Fibroblast of villous mesenchyme (primary cell): Measurements from ENCODE around the gene PLGLB2.

DNA sequence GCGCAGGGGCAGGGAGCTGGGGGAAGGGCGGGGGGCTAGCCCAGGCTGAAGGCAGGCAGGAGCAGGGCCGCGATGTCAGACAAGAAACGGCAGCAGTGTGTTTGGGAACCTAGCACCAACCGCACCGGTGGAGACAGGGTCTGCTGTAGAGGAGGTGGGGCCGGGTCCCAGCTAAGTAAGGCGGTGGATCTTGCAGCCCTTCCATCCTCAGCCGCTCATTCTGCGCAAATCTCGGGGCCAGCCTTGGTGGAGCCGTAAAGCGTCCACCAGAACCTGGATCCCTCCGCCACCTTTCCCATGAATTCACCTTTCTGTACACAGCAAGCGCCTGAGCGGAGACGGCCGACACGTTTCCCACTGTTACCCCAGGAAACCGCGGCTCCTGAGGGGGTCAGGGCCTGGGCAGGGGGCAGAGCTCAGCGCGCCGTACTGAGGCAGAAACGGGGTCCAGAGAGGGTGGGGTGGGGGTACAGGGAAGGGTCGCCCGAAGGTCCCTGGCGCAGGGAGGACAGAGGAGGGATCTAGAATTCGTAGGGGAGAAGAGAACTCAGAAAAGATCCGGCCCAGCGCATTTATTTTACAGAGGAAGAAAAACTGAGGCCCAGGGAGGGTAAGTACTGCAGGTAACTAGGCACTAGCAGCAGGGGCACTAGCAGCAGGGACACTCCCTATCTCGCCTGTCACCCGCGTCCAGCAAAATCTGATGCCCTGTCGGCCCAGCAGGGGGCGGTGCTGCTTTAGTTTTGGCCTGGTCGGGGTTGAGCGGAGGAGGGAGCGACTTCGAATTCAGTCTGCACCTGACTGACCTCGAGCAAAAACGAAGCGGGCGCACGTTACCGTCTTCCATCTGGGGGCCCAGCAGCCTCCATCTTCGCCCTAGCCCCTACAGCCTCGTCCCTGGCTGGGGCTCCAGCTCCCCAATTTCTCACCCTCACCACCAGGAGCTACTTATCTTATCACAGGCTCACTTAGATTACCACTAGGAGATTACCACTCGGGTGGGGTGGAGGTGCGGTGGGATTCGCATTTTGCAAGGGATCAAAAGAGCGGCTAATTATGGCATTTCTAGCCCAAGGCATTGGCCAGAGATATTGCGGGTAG, 17.4 kb upstream of the CD8A start:
- CAGE, long polyA plus RNA, result no peak

DNA sequence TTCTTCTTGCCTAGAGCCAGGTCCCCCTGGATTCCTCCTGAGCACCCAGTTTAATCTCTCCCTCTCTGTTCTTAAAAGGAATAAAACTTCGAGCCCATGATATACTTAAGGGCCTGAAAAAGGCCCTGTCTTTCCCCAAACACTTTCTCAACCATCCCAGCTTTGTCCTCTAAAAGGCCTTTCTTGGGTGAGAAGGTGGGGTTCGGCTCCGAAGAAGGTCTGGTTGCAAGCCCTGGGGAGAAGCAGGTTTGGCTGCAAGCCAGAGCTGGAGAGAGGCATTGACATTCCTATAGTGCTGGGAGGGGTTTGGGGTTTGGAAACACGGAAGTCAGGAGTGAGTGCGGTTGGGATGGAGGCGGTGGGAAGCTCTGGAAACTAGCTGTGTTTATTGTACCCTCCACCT, 5.8 kb downstream of the CD8B start:
- CAGE, long polyA plus RNA, result no peak

GRCh38 chr2:87477637-87478100, 270.2 kb upstream of the PLGLB2 start:
- CAGE, long polyA plus RNA, result no peak

- CAGE, long polyA plus RNA, result no peak
These were observed 240.1 kb upstream of the PLGLB2 start for GRCh38 chr2:87507614-87508309.

GRCh38 chr2:87525291-87526128, 222.4 kb upstream of the PLGLB2 start:
- CAGE, long polyA plus RNA, result no peak

DNA sequence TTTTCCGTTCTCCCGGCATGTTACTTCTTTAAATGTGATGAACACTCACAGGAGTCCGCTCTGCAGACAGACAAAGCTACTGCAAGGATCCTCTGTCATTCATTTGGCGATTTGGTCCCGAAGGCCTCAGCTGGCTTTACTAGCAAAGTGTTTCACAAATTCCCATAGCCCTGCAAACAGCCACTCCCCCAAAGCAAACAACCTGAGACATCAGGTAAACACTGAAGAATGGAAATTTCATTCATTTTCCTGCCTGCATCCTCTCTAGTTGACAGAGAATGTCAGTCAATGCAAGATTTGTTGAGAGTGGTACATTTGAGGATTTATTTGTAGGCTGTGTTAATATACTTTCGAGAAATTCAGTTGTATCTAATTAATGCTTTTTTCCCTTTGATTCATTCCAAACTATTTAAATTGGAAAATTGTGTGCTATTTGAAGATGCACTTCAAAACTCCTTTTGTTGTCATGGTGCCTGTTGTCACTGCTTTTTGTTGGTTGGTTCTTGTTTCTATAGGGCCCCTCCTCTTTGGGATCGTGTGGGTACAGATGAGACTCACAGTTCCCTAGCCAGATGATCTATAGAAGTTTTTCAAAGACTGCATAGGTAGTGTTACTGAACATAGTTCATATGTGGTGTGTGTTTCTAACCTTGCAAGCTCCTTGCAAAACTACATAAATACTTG, 215.8 kb upstream of the PLGLB2 start:
- CAGE, long polyA plus RNA, result no peak

DNA sequence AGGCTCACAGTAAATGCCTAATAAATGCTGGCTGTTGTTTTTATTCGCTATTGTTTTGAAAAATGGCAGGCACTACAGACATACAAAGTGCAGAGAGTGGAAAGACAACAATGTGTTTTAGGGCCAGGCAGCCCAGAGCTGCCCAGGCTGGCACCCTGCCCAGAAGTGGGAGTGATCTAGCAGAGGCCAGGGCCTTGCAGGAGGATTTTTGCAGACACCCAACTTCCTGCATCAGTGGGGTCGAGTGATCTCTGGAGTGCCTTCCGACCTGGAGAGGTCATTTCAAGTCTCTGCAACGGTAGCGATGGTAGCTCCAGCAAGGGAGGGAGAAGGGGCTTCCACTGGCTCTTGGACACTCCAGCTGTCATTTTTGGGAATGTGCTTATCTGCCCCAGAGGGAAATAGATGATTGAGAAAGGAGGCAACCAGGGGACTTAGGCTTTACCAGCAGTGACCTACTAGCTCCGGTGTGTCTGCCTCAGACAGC, 154.1 kb upstream of the PLGLB2 start:
- CAGE, long polyA plus RNA, result no peak

DNA sequence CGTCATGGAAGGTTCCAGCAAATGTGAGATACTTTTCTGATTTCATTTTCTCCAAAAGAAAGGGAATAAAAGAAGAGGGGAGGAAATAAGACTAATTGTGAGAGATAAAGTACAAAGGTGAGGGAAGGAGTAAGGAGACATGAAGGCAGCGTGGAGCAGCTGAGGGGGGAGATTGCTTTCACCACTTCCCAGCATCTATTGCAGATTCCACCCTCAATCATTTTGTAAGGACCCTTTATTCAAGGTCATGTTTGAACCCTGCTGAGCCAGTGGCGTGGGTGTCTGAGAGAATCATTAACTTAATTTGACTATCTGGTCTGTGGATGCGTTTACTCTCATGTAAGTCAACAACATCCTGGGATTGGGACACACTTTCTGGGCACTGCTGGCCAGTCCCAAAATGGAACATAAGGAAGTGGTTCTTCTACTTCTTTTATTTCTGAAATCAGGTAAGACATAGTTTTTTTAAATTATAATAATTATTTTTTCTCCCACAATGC, at the start of gene PLGLB2:
Gene PLGLB2, plus strand, starts transcription at position 334 of the 500 bp plus-strand sequence.
- CAGE, long polyA plus RNA, result no peak

DNA sequence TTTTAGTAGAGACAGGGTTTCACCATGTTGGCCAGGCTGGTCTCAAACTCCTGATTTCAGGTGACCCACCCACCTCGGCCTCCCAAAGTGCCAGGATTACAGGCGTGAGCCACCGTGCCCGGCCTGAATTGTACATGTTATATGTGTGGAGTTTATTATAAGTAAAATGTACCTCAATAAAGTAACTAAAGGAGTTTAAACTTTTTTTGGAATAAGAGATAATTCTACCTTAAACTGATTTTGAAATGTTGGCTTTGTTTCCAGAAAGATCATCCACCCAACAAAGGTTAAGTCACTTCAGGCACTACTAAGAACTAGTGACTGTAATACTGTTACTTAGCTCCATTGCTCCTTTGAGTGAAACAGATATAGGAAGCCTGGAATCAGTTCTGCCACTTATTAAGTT, 9.7 kb downstream of the KRCC1 start:
- CAGE, long polyA plus RNA, result no peak

GRCh38 chr2:88076922-88077490, 9.4 kb downstream of the SMYD1 start:
- CAGE, long polyA plus RNA, result no peak

DNA sequence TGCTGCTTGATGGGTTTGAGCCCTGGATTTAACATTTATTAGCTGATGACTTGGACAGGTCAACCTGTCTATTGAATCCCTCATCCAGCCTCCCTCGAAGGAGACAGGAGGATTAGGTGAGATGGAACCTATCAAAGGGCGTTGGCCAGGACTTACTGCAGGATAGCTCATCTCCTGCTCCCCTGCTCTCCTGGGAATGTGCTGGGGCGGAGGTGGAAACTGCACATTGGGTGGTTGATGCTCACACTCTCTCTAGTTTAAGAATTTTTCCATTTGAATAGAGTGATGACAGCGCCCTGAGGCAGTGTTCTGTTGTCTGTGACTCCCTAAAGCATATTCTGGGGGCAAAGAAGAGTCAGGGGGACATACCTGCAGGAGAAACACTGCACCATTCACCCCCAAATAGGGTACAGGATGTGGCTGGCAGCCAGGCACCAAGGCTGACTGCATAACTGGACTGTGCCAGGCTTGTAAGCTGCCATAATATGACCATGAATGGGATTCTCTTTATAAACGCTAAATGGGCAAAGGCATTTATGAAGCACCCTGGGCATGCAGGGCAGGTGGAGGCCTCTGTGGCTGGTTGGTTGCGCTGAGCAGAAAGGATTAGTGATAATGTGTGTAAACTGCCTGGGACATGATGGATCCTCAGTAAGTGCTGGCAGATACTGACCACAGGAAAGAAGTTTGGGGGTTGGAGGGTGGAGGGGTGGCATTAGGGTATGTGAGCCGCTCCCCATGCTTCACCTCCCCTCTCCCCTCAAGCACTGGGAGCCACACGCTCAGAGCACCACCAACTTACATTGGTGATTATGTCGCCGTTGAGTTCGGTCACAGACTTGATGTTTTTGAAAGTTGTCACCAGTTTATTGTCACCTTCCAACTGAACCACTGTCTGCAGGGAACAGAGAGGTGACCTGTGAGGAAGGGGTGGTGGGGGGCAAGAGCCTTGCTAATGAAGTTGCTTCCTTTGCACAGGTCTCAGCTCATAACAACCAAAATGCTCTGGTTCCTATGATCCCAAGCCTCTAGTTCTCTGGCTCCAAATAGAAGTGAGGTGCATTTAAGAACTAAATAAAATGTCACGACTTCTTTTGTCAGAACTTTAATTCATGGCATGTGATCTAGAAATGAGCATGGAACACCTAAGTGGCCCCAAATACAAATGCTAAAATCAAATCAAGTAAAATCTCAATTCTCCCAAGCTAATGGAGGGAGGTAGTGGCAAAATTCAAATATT, 3.8 kb downstream of the FABP1 start:
- CAGE, long polyA plus RNA, result no peak

GRCh38 chr2:88131519-88132100, 3.7 kb upstream of the FABP1 start:
- CAGE, long polyA plus RNA, result no peak

DNA sequence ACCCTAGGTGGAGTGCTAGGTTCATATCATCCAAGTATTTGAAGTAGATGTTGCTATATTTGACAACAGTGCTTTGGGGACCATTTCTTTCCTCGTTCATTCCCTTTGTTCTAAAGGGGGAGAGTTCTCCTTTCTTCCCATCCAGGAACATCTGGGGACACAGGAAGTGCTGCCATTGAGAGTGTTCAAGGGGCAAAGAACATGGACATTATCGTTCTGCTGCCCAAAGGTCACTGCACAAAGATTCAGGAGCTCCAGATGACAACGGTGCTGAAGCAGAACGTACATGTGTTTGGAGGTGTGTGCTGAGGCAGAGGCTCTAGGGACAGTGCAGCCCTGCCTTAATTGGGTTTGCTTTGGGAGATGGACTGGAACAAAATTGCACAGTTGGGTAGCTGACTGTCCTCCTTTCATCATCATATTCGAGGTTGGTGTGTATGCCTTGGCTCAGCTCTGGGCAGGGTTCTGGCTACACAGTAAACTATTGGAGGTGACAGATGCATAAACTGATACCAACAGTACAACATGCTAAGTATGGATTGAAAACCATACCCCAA, 5.0 kb downstream of the THNSL2 start:
- CAGE, long polyA plus RNA, result no peak

GRCh38 chr2:88564413-88565005, 40.1 kb downstream of the TEX37 start:
- CAGE, long polyA plus RNA, result no peak

GRCh38 chr2:88581536-88582136, 45.6 kb downstream of the EIF2AK3 start:
- CAGE, long polyA plus RNA, result no peak

- CAGE, long polyA plus RNA, result no peak
These were observed 674 bp upstream of the EIF2AK3 start for GRCh38 chr2:88627662-88628614.

- CAGE, long polyA plus RNA, result no peak
These were observed 29.3 kb upstream of the EIF2AK3 start for GRCh38 chr2:88656571-88657046.

DNA sequence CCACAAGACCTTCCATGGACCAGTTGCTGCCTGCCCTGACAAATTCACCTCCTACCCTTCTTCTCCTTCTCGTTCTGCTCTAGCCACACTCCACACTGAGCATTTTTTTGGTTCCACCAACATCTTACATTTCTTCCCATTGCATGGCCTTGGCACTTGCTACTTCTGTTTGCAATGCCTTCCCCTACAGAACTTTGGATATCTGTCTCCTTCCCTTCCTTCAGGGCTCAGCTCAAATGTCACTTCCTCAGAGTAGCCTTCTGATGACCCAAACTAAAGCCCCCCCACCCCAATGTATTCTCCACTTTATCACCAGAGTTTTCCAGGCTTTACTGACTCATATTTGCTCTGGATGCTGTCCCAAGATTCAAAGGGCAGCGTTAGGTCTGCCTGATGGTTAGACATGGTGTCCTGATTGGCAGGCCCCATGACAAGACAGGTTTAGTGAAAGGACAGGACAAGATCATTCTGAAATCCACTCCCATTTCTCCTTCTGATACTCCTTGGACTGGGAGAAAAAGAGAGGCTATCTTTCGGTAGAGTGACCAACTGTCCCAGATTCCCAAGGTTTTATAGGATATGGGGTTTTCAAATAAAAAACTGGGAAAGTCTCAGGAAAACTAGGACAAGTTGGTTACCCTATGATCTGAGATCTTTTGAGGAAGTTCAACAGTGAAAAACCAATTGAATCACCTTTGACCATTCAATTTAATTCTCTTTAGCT, 22.6 kb upstream of the RPIA start:
- CAGE, long polyA plus RNA, result no peak

DNA sequence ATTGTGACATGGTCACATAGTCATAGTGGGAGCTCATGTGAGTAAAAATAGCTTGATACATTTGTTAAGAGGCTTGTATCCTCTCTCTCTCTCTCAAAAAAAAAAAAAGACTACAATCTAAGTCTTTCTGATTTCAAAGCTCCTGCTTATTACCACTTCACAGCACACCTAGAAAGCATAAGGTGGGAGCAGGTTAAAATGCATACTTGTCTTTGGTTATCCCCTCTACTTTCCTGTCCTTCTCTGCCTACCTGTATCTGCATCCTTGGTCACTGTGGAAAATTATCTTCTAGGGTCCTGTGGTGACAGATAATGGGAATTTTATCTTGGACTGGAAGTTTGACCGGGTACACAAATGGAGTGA, 46.2 kb downstream of the RPIA start:
- CAGE, long polyA plus RNA, result no peak

DNA sequence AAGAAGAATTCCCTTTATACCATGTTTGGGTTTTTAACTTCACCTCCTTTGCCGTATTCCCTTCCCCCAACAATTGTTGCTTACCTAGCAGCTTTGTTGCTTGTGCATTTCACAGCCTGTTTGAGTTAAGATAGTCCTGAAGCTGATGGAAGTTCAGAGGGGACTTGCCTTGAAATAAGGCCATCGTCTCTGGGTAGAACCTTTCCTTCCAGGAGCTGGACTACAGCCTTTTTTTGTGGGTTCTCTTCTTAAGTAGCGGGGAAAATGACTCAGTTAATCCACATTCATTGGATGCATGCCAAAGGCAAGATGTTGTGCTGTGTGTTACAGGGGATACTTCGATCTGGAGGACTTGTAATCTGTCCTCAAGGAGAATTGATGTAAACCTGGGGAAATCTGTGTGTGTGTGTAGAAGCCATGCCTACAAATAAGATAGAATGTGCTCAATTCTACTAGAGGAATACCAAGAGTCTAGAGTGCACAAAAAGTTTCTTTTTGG, 46.8 kb downstream of the RPIA start:
- CAGE, long polyA plus RNA, result no peak